Sternocleidomastoid (tissue), 1 donor: ENCODE data around the genes BMF, GCHFR and LTK.

- PRO-cap: no peak
Observed at GRCh38 chr15:40060386-40060924, 21.5 kb upstream of the SRP14 start.

DNA sequence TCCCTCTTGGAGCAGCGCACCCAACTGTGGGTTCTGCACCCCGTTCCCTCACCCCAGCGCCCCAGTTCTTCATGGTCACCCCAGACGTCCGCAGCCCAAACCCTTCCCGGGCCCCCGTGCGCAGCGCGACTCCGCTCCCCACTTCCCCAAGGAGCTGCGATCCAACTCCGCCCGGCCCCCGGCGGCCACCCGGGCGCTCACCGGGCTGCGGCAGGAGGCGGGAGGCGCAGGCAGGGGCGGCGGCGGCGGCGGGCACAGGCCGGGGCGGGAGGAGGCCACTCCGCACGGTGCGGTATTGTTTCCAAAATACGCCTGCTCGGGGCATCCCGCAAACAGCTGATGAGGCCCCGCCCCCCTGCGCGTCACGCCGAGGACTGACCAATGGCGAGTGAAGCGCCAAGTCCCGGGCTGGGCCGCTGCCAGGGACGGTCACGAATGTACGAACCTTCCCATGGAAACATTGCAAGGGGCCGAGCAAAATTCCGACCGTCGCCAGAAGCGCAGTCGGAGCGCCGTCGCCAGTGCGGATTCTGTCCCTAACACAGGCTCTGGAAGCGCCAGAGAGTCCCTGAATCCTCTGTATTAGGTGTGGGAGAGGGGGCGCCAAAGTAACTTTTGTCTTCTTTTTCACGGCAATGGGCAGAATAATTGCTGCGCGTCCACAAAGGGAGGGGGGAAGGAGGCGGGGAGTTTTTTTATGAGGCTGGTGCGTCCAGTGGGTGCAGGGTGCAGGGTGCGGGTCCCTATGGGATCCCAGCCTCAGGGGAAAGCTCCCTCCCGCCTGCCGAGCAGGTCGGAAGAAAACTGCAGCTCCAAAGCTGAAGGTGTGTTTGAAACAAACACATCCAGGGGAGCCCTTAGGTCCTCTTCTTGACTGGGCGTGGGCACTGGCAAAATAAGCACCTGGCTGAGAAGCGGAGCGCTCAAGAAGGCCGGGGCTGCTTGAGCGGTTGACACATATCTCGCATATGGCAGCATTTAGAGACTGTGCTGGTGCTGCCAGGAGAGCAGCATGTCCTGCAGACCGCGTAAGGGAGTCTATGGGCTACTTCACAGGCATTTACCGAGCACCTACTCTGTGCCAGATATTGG lies at the start of gene BMF:
BMF (minus strand) TSS at position 308 of the 1,092 bp plus-strand sequence.
- PRO-cap: unidirectional peak, minus-strand start at position 308 of the sequence; unidirectional peak, minus-strand start at position 806 of the sequence

- PRO-cap: no peak
Observed at GRCh38 chr15:40296526-40297193, 11.1 kb downstream of the PLCB2 start.

GRCh38 chr15:40337504-40338264 lies 3.1 kb downstream of the CCDC9B start:
- PRO-cap: no peak

GRCh38 chr15:40510945-40511998 lies 40.5 kb downstream of the CHST14 start:
- PRO-cap: bidirectional peak, plus-strand start at chr15:40511844, minus-strand start at chr15:40511689

- PRO-cap: no peak
Observed at GRCh38 chr15:40649932-40650428, 45.0 kb upstream of the RAD51 start.

GRCh38 chr15:40754511-40755029 lies 484 bp downstream of the RMDN3 start:
- PRO-cap: no peak

DNA sequence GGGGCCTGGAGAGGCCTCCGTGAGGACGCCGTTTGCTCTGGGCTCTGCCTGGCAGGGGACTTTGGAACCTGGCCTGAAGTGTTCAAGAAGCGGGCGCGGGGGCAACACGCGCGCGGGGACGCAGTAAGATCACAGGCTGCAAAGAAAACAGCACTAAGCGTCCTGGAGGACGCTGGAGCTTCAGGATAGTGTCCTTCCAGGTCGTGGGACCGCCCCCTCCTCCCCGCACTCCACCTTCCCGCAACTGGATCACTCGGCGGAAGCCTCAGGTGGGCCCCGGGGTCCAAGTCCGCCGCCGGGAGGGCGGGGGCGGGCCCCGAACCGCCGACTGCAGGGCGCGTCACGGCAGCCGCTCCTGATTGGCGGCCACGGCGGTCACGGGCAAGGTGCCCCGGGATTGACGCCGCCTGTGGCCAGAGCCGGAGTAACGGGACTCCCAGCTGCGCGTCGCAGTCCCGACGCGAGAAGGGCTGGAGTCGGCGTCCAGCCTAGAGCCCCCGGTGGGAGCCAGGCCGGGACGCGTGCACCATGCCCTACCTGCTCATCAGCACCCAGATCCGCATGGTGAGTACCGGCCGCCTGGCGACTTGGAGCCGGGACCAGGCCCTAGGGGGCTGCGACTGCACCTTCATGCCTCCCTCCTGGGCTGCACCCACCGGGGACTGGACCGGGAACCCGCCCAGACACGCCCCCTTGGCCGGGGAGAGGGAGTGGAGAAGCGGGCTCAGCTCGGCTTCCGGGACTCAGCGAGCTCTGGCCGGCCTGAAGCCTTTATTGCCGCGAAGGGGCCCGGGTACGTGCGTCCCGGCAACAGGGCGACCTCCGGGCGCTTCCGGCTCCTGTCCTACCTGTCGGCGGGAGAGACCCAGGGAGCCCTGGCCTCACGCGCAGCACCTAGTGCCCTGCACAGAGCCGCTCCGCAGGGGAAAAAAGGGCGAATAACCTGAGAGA lies at the start of gene GCHFR:
GCHFR (plus strand) TSS at position 416 of the 951 bp plus-strand sequence.
- PRO-cap: bidirectional peak, plus-strand start at position 452 of the sequence, minus-strand start at position 242 of the sequence; bidirectional peak, plus-strand start at position 774 of the sequence, minus-strand start at position 664 of the sequence

DNA sequence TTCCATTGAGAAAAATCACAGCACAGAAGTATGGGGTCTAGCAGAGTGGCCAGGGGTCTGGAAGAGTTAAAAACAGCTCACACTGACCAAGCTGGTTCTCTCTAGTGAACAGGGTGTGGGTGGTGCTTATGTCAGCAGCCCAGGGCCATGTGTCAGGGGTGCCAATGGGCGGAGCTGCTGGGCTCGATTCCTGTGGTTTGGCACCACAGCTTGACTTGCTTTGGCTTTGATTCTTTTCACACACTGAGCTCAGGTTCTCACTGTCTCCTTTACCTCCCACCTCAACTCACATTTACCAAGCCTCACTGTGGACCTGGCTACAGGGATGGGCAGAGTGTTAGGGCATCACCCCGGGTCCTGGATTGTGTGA lies 7.0 kb downstream of the C15orf62 start:
- PRO-cap: no peak

- PRO-cap: no peak
Observed at GRCh38 chr15:40806694-40806866, 309 bp upstream of the ZFYVE19 start.

DNA sequence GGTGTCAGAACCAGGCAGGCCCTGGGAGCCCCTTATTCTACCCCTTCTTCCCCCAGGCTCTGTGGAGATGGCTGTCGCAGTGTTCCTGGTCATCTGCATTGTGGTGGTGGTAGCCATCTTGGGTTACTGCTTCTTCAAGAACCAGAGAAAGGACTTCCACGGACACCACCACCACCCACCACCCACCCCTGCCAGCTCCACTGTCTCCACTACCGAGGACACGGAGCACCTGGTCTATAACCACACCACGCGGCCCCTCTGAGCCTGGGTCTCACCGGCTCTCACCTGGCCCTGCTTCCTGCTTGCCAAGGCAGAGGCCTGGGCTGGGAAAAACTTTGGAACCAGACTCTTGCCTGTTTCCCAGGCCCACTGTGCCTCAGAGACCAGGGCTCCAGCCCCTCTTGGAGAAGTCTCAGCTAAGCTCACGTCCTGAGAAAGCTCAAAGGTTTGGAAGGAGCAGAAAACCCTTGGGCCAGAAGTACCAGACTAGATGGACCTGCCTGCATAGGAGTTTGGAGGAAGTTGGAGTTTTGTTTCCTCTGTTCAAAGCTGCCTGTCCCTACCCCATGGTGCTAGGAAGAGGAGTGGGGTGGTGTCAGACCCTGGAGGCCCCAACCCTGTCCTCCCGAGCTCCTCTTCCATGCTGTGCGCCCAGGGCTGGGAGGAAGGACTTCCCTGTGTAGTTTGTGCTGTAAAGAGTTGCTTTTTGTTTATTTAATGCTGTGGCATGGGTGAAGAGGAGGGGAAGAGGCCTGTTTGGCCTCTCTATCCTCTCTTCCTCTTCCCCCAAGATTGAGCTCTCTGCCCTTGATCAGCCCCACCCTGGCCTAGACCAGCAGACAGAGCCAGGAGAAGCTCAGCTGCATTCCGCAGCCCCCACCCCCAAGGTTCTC lies 13.1 kb downstream of the SPINT1 start:
- PRO-cap: no peak

DNA sequence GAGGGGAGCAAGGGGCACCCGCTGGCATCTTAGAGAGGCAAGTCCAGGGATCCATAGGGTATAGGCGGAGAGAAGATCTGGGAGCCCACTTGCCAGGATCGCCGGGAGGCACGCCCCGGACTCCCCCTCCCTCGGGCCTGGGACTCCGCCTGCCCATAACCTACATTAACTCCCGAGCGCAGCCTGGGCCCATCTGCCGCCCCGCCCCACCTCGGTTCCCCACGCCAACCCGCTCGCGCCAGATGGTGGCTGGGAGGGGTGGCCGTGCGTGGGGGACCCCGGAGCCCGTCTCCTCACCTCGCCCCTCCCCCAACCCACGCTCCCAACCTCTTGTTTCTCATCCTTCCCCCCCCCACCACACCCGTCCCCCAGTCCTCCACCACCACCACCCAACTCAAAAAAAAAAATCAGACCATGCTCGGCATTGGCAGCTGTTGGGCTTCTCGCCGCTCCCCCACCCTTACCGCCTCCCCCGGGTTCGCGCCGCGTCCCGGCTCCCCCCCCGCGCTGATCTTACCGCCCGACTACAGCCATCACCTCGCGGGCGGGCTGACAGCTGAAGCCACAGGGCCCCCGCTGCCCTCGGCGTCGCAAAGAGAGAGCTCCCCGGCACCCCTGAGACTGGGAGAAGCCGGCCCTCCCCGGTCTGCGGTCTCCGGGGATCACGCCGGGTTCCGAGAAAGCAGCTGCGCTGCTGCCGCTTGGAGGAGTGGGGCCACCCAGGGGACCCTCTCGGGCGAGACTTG lies 1.5 kb upstream of the DLL4 start:
- PRO-cap: no peak

- PRO-cap: no peak
Observed at GRCh38 chr15:40928224-40928514, 971 bp upstream of the DLL4 start.

DNA sequence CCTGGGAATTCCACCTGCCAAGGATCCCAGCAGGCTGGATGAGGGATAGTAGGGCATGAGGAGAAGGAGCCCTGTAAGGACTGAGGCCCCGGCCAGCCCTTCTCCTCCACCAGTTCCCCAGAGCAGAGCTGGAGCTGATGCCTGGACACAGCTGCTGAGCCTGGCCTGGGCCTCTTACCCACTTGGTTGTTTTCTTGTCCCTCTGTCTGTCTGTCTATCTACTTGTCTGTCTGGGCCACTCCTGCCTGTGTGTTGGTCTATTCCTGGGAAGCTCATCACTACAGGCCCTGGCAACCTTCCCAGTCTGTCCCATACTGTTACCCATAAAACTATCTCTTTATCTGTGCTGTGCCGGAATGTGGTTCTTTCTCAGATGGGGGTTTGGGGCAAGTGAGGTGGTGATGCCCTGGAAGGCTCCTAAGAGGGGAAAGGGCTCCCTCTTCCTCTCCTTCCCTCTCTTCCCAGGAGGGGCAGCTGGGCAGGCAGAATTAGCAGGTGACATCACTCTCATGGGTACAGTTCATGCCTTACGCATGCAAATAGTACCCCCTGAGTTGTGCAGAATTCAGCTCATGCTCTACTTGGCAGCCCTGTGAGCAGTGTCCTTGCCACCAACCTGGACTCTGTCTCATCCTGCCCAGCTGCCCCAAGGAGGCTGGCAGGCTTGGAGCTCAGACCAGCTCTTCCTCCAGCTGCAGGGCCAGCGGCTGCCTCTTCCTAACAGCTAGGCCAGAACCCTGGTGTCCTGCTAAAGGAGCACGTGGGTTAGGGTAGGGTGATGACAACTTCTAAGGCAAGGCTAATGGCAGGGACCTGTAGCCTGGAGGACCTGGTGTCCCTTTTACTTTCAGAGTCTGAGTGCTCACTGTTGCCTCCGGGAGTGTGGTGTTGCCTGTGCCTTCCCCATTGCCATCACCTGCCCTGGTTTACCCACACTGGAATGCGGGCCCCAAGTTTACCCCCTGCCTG lies 3.2 kb downstream of the CHAC1 start:
- PRO-cap: no peak

- PRO-cap: no peak
Observed at GRCh38 chr15:41256263-41257237, 25.5 kb downstream of the CHP1 start.

DNA sequence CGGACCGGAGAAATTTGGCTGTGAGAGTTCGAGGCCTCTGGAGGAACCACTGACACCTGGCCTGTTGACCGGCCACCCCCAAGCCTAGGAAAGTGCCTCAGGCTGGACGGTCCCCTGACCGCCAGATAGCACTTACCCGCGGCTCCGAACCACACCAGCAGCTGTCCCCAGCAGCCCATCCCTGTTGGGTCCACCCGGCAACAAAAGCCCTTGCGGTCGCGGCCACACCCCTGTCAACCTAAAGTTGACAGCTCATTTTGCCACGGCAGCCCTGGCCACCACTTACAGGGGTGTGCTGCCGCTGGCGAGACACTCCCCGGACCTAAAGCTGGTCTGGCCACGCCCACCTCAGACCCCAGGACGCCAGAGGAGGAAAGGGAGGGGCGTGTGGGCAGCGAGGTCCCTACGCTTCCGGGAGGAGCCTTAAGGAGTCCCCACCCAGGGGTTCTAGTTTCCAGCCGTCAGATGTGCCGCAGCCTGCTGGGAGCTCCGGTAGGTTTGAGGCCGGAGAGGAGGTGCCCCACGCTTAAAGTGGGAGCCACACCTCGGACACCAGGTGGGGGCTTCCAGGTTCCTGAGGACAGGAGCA lies at the start of gene LTK:
LTK (minus strand) TSS at position 297 of the 589 bp plus-strand sequence.
- PRO-cap: bidirectional peak, plus-strand start at position 450 of the sequence, minus-strand start at position 324 of the sequence

- PRO-cap: no peak
Observed at GRCh38 chr15:41520323-41521115, 6.9 kb upstream of the LTK start.

- PRO-cap: no peak
Observed at GRCh38 chr15:41523528-41524689, 10.3 kb upstream of the LTK start.

GRCh38 chr15:41568262-41569087 lies 9.5 kb downstream of the TYRO3 start:
- PRO-cap: no peak

DNA sequence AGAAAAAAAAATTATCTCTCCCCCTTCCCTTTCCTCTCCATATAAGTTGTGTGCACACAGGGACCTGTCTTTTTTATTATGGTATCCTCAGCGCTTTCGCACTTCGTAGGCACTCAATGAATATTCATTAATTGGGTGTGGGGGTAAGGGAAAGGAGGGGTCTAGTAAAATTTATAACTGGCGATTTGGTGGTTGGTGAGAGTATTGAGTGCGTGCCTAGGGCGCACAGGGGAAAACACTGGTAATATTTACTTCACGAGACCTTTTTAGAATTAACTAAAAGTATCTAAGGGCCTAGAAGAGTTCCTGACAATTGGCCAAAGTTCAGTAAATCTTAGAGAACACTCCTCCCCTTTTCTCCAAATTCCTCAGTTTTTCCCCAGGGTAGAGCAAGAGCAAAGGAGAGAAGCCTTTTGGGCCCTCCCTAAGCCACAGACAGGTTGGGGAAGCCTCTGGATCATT lies 25.7 kb downstream of the TYRO3 start:
- PRO-cap: no peak